HTR-8/SVneo (cell line): ENCODE measurements around a stretch of chr6.

- RRBS: no CpG with 5 or more reads among the region's 4 CpGs
Measured at GRCh38 chr6:140462709-140463644, 1088.5 kb upstream of the CITED2 start.

DNA sequence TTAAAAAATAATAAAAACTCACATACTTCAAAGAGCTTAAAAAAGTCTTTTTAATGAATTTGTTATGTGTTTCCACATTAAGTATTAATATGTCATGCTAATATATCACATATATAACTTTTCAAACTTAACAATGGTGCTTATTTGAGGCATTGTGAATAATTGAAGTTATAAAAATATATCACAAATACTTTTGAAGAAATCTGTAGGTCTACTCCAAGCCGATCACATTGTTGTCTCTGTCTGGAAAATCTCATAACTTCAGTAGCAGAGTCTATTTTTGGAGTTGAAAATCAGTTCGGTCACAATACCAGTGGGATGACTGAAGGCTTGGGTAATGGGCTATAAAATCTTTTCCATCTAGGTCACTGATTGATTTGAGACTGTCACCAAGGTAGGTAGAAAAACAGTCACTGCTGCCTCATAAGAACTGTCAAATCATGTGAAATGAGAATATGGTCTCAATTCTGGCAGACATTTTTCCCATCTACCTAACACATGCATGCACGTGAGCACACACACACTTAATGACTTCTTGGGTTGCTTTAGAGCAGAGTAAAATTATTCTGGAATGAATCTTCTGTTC lies 1162.7 kb upstream of the CITED2 start:
- RRBS: no CpG with 5 or more reads among the region's 3 CpGs

DNA sequence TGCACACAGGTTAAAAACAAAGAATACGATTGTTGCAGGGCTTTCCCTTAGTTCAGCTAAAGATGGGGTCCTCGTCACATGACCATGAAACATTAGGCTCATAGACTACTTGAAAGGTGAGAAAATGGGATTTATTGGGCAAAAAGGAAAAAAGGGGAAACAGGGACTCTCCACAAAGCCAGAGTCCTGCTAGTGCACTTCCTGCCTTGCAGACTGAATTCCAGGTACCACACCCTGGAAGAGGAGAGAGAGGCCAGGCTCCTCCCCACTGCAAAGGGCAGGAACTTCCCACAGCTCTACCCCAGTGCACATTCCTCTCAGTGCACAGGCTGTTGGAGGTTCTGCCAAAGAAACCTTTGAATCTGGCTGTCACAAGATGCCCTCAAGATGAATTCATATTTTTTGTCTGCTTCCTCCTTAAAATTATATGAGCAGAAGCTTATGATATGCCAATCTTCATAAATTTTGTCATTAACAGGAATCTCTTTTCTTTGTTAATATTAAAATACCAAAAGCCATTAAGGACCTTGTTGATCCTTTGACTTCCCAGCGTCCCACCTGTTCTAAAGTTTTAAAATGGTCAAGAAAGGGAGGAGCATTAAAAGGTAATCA lies 920.4 kb upstream of the GJE1 start:
- RRBS: no CpG with 5 or more reads among the region's 3 CpGs

- RRBS: 56% methylated on average over 1 of the region's 16 CpGs
Measured at GRCh38 chr6:141562005-141562838, 570.5 kb upstream of the GJE1 start.

- RRBS: no CpG with 5 or more reads among the region's 3 CpGs
Measured at GRCh38 chr6:142716012-142716551, 228.9 kb downstream of the HIVEP2 start.

- RRBS: no CpG with 5 or more reads among the region's 9 CpGs
Measured at GRCh38 chr6:142751421-142752207, 193.4 kb downstream of the HIVEP2 start.

DNA sequence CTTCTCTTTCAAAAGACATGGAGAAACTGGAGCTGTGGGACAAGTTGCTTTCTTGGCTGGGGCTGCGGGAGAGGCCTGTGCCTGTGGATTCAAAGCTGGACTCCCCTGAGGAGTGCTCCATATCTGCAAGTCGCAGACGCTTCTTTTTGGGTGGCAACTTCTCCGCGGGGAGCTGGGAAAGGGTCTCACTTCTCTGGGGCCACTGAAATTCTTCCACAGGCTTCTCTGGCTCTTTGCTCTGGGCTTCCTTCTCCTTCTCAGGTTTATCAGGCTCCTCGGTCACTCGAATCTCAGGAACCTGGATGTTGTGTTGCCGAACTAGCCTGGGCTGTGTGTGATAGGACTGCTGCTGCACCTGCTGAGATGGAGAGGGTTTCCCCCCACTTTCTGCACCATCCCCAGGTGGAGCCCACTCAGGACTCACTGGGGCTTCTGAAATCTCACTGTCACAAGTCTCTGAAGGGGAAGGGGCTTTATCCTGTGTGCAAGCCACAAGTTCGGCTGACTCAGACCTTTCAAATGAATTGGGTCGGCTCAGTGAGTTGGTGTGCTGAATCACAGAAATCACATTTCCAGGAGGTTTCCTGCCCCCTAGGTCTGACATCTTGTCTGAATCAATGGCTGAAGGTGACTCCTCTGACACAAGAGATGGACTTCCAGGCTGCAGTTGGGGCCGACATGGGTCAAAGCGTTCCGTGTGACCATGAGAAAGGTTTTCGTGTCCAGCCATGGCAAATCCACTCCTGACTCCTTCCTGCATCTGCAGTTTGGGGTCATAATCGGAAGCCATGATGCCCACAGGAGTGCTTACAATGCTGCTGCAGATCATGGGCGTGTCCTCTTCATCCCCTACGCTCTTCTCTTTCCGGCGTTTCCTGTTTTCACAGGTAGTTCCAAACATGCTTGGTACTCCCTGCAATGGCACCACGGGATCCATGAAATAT lies 172.9 kb downstream of the HIVEP2 start:
- RRBS: no CpG with 5 or more reads among the region's 20 CpGs

DNA sequence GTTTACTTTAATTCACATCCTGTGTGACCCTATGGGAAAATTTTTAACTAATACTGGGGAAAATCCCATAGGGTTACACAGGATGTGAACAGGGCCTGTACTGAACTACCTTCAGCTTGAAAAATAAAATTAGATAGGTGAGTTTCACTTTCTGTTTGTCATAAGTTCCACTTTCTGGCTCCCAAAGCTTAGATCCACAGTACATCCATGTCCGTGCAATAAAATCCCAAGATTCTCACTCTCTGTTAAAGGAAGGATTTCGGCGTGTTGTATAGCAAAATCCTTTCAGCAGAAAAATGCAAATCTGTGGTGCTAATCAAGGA lies 125.3 kb downstream of the HIVEP2 start:
- RRBS: no CpG with 5 or more reads among the region's 3 CpGs

DNA sequence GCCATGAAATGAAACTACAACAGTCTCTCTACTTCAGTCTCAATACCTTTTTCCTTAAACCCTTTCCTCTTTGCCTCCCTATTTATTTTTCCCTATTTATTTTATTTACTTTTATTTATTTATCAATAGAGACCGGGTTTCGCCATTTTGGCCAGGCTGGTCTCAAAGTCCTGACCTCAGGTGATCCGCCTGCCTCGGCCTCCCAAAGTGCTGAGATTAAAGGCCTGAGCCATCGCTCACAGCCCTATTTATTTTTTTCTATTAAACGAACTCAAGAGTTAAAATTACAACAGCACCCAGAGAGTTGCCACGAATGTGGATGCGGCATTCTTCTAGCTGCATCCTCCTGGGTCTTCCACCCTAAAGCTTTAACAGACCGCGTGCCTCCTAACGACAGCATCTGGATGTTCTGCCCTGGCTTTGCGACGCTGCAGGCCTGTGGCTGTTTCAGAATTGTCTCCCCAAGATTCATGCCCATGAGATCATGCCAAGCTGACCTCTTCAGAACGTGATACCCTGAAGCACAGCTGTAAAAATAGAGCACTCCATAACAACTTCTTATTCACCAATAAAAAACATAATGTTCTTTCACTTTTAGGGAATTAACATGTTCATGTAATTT lies 26.8 kb downstream of the HIVEP2 start:
- RRBS: no CpG with 5 or more reads among the region's 14 CpGs

DNA sequence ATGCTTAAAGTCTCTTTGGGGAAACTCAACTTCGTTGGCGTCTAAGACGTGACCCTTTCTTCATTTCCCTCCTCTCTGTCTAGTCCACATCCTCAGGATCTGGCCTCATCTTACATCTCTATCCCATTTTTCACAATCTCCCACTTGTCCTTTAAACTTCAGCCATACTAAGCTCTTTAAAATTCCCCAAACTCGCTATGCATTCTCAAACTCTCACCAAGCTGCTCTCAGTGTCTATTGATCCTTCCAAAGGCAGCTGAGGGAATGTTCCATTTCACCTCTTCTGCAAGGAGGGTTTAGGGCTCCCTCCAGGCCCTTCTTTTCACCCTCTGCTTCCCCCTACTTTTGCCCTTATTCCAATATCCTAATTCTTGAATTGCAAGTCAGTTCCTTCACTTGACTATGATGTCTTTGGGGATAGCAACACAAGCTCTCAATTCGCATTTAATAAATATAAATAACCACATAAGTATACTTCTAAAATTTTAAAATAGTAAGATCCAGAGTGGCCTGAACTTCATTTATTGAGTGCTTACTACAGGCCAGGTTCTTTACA lies 22.9 kb downstream of the HIVEP2 start:
- RRBS: no CpG with 5 or more reads among the region's 5 CpGs

- RRBS: 2% methylated on average over 11 of the region's 18 CpGs
Measured at GRCh38 chr6:142946246-142946399, 1.1 kb upstream of the HIVEP2 start.

- RRBS: no CpG with 5 or more reads among the region's 2 CpGs
Measured at GRCh38 chr6:143039080-143039561, 21.6 kb upstream of the AIG1 start.

- RRBS: no CpG with 5 or more reads among the region's 1 CpG
Measured at GRCh38 chr6:143061804-143062126, 1.1 kb downstream of the AIG1 start.

DNA sequence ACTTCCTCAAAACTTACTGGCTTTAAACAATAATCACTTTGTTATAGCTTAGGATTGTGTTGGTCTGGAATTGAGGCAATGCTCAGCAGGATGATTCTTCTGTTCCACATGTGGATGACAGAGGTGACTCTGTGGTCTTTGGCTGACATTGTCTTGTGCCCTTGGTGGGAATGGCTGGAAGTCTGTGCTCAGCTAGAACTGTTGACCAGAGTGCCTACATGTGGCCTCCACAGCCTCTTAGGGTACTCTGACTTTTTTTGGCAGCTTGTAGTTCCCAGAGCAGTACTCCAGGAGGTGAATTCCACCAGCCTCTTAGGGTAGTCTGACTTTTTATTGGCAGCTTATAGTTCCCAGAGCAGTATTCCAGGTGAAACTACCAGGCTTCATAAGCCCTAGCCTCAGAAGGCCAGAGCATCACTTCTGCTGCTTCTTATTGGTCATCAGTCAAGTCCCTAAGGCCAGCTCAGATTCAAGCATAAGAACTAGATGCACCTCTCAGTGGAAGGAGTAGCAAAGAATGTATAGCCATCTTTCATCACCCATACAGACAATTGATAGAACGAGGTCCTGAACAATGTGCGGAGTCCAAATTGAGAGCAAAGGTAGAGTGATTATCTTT lies 143.6 kb downstream of the AIG1 start:
- RRBS: no CpG with 5 or more reads among the region's 2 CpGs

- RRBS: no CpG with 5 or more reads among the region's 3 CpGs
Measured at GRCh38 chr6:143451203-143451402, 498 bp downstream of the PEX3 start.

GRCh38 chr6:143536206-143536538 lies 24.7 kb upstream of the FUCA2 start:
- RRBS: no CpG with 5 or more reads among the region's 6 CpGs

- RRBS: no CpG with 5 or more reads among the region's 2 CpGs
Measured at GRCh38 chr6:143642504-143642864, 35.3 kb upstream of the PHACTR2 start.

GRCh38 chr6:143942063-143942716 lies 65.9 kb downstream of the PLAGL1 start:
- RRBS: 54% methylated on average over 5 of the region's 16 CpGs

DNA sequence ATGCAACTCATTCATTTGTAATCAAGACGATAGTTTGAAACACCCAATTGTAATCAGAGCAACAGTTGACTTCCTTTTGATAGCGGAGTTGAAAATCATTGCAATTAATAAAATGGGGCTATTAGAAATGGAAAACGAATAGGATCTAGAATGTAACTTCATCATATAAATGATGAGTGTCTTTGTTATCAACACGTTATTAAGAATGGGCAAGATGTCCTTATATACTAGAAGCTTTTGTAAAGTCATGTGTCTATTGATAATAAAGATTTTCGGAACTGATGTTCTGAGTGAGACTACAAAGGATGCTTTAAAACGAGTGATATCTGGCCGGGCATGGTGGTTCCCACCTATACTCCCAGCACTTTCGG lies 41.3 kb downstream of the STX11 start:
- RRBS: no CpG with 5 or more reads among the region's 8 CpGs

DNA sequence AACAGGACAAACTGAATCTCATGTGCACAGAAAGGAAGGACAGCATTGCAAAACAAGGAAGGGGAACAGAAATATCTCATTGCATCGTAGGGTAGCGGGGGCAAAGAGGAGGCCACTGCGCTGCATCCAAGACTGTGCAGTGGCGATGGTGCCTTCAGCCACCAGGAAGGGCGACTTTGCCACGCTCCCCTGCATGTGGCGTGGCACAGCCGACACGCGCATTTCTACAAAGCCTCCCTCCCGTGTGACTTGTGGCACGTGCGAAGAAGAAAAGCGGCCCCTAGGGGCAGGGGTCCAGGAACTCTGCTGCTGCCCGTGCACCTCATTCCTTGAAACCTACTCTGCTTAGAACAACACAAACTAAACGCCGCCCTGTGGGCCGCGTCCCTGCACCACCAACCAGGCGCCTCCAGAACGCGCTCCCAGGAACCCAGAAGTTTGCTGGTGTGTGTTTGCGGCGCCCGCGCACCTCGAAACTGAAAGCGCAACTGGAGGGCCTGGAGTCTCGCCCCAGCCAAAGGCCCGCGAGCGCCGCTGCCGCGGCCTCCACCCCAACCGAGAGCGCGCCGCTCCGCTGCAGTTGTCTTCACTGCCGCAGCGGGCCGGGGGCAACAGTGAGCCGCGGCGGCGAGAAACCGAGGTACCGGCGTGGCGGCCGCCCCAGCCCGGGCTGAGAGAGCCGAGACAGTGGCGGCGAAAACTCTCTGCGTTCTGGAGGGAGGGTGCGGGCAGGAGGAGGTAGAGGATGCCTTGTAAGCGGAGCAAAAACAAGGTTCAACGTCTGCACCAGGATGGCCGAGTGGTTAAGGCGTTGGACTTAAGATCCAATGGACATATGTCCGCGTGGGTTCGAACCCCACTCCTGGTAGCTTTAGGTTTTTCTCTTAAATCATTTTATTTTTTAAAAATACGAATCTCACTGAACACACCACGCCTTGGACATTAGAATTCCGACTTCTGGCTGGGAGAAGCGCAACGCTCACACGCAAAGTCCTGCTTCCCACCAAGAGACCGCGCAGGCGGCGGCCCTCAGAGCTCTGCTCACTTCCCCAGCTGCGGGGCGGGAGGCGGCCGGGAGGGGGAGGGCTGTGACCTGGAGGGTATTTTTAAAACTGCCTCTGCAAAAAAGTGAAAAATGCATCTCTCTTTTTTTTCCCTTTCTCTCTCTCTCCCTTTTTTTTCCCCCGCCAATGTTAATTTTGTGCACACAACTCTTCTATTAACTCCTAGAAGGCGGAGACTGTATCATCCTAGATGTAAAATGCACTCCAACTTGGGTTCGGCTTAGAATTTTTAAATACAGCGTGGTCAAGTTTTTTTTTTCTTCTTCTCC lies 65.9 kb downstream of the STX11 start:
- RRBS: 2% methylated on average over 7 of the region's 83 CpGs